Heart (tissue), 3 donors: ENCODE measurements around a stretch of chr5.

- RAMPAGE, long total RNA, 2 experiments = no peak in any of the 2 experiments
These were observed 18.3 kb upstream of the UBE2QL1 start for GRCh38 chr5:6430297-6430796.

DNA sequence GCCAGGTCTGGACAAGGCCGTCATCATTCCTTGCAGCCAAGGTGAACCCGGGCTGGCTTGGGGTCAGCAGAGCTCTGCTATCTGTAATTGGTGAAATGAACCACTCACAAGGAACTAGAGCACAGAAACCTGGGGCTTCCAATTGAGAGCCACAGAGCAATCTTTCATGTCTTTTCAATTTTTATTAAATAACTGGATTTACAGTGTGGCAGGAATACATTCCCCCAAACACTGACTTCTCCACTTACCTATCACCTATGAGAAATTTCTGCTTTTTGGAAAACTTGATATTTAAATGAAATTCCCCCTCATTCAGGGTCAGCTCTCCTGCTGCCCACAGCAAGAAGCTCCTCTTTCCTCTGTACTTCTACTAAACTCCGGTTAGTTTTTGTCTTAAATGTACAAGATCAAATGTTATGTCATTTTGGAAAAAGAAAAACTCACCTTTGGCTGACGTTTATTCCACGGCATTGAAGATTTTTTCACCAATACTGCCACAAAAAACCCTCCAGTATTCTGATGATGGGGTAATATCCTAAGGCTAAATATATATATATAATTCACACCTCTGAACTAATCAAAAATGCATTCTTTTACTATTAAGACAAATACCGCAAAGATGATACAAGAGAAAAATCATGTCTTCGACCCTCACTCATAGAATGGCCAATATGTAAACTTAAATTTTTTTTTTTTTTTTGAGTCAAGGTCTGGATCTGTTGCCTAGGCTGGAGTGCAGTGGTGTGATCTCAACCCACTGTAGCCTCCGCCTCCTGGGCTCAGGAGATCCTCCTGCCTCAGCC is 23.3 kb downstream of the NSUN2 start:
- RAMPAGE, long total RNA, 2 experiments = no peak in any of the 2 experiments

- RAMPAGE, long total RNA, 2 experiments = no peak in any of the 2 experiments
These were observed 40.6 kb downstream of the TENT4A start for GRCh38 chr5:6753725-6754250.

- RAMPAGE, long total RNA, 2 experiments = no peak in any of the 2 experiments
These were observed 41.5 kb downstream of the TENT4A start for GRCh38 chr5:6754527-6755354.

- RAMPAGE, long total RNA, 2 experiments = no peak in any of the 2 experiments
These were observed 114.6 kb downstream of the TENT4A start for GRCh38 chr5:6827815-6828347.

GRCh38 chr5:6832881-6833535 is 119.8 kb downstream of the TENT4A start:
- RAMPAGE, long total RNA, 2 experiments = no peak in any of the 2 experiments

DNA sequence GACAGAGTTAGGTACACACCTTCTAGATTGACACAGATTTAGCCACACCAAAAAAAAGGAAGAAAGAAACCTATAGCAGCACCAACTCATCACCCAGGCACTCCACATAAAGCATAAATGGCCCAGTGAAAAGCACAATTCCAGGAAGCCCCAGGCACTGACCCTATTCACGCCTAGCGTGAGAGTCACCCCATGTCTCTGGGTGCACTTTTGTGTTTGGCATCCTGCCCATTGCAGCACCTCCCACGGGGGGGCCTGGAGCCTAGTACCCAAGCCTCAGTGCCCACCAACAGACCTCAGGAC is 187.8 kb downstream of the CFAP90 start:
- RAMPAGE, long total RNA, 2 experiments = no peak in any of the 2 experiments

DNA sequence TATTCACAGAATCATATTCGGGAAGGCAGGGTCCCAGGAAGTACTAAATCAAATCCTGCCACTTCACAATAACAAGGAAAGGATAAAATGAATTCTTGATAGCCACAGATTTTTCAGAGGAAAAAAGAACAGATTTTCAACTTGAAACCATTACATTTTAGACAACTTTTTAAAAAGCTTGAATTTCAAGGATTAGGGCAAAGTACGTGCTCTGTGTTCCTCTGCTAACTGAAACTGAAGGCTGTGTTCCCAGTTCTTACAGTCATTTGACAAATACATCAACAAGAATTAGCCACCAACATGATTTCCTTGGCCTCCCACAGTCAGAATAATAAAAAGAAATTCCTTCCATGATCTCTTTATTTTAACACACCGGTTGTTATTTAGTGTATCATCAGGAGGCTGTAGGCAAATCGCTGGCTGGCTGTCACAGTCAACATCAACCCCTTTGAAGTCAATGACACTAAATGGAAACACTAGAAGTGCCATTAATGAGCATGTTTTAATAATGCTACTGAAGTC is 61.8 kb downstream of the SEMA5A start:
- RAMPAGE, long total RNA, 2 experiments = no peak in any of the 2 experiments

- RAMPAGE, long total RNA, 2 experiments = no peak in any of the 2 experiments
These were observed 15.0 kb downstream of the SEMA5A start for GRCh38 chr5:9530674-9531490.

GRCh38 chr5:10246734-10247254 is 2.9 kb downstream of the ATPSCKMT start:
- RAMPAGE, long total RNA, 2 experiments = no peak in any of the 2 experiments

DNA sequence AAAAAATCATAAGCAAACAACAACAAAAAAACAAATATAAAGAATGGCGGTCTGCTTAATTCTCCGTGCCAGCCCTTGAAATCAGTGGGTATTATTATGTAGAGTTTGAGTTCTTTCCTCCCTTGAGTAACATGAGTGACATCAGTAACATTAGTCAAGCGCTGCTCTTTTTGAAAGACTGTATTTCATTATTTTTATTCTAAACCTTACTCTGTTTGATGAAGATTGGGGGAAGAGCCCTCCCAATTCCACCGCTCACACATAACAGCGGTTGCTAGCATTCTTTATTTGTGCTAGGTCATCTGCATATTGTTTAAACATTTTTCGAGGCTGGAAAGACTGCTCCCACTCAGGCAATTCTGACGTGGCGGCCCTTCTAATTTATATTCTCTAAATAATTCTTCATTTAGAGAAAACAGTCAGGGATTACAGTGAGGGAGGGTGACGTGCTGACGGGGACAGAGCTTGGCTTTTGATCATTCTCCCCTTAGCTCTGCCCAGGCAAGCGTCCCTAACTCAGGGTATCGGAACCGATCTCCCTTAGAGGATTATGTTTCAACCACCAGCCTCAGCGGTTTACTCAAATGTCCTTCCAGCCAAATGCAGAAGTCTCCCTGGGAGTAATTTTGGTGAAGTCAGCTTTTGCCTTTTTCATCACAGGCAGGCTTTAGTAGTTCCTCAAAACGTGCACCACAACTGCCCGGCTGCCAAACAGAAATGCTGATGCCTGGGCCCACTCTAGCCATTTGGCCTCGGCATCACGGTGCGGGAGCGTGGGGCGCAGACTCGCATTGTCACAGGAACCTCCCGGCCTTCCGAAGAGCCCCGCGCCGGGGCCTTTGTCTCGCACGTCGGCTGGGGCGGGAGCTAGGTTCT is 721 bp upstream of the MARCHF6 start:
- RAMPAGE, long total RNA, 2 experiments = no peak in any of the 2 experiments

GRCh38 chr5:10354584-10354783 is 989 bp downstream of the MARCHF6 start:
- RAMPAGE, long total RNA, 2 experiments = no peak in any of the 2 experiments

GRCh38 chr5:10354784-10355710 is 1.6 kb downstream of the MARCHF6 start:
- RAMPAGE, long total RNA, 2 experiments = no peak in any of the 2 experiments

DNA sequence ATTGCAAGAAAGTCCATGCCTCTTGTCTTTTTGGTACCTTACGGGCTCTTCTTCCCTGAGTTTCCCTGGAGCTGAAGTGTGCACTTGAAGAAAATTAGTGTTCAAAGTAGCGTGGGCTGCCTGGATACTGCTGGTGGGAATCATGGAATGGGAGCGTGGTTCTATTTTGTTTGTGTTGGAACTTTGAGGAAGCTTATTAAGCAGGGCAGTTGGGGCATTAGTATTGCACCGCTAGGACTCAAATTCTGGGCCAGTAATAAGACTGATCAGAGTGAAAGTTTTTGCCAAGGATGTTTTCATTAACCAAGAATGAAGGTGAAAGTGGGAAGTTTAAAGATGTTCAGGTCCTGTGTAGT is 20.8 kb downstream of the MARCHF6 start:
- RAMPAGE, long total RNA, 2 experiments = no peak in any of the 2 experiments

DNA sequence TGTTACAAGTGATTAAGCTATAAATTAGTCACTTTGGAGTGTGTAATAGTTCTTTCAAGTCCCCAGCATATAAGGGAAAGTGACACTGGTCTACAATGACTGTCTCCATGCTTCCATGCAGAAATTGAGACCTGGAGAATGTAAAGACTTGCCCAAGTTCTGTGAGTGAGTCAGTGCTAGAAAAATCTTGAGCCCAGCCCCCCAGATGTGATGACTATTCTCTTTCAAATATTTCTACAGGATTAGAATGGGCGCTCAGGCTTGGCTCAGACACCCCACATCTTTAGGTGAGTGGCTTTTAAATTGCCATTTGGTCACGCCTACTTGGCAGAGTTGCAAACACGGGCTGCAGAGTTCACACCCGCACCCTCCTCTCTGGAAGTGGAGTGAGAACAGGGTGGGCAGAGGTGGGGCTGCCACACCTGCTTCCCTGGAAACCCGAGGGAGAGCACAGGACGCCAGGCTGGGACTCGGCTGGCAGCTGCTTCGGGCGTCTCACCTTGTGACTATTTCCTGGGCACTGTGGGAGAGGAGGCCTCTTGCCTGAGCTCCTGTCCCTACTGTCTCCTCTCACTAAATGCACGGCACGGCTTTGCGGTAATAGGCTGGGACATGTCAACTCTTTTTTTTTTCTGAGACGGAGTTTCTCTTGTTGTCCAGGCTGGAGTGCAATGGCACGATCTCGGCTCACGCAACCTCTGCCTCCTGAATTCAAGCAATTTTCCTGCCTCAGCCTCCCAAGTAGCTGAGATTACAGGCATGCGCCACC is 37.6 kb downstream of the ROPN1L start:
- RAMPAGE, long total RNA, 2 experiments = no peak in any of the 2 experiments

GRCh38 chr5:10595833-10596137 is 31.9 kb downstream of the ANKRD33B start:
- RAMPAGE, long total RNA, 2 experiments = no peak in any of the 2 experiments

DNA sequence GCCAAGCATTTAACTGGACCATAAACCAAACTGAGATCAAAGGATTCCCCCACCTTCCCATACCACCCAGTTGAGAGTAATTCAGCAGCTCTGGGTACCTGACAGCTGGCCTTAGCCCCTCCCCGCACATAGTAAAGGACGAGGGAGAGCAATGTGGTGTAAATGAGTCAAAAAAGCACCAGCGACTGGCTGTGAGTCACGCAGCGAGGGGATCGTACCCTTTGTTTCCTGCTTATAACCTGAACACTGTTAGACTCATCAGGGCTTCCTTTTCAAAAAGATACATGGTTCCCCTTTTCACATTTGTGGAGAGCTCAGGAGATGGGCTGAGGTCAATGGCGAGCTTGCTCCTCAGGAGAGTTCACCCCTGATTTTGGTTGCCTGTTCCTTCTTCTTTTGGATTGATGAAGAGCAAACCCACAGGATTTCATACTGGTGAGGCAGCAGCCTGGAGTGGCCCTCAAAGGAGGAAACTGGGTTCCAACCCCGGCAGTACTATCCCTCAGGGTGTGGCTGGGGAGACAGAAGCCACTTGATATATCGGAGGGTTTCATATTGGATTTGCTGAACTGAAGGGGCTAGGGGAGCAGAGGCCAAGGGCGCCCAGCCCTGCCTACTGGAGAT is 71.5 kb downstream of the ANKRD33B start:
- RAMPAGE, long total RNA, 2 experiments = no peak in any of the 2 experiments

GRCh38 chr5:10758860-10759390 is 2.1 kb downstream of the DAP start:
- RAMPAGE, long total RNA, 2 experiments = no peak in any of the 2 experiments

DNA sequence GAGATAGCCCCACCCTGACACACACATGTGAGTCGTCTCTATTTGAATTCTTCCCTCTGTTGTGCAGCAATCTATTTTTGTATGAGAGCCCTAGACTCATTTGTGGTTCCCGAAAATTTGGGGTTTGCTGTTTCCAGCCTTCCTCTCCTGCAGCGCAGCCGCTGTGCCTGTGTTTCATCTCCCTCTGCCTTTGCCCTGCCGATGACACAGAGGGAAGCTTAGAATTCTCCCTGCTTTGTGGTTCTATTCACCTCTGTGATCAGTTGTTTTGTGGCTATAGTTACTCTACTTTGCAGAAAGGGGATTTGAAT is 95.7 kb upstream of the DAP start:
- RAMPAGE, long total RNA, 2 experiments = no peak in any of the 2 experiments

- RAMPAGE, long total RNA, 2 experiments = no peak in any of the 2 experiments
These were observed 302.6 kb upstream of the DAP start for GRCh38 chr5:11063714-11064022.